ENCODE measurements around the gene ZSCAN10.

DNA sequence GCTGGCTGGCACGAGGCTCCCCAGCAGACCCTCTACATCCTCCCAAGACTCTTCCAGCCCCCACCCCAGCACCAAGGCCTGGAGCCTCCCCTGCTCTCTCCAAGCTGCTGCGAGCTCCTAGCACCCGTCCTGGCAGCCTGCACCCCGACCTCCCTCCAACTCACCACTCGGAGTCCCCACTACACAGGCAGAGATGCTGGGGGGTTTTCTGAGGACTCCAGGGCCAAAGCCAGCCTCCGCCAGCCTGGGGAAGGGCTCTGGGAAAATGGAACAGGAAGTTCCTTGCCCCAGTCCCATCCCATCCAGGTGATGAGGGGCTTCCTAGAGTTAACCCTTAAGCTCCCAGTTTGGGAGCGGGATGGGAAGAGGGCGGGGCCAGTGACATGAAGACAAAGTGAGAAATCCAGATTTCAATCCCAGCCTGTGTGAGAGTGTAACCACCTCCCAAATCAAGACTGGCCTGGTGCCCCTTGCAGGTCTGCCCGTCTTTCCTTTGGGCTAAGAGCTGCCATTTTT lies at the start of gene ZSCAN10:
TSS of gene ZSCAN10 (minus strand) at position 269 of the 516 bp plus-strand sequence.
- PRO-cap, 2 experiments, result no peak in any of the 2 experiments

DNA sequence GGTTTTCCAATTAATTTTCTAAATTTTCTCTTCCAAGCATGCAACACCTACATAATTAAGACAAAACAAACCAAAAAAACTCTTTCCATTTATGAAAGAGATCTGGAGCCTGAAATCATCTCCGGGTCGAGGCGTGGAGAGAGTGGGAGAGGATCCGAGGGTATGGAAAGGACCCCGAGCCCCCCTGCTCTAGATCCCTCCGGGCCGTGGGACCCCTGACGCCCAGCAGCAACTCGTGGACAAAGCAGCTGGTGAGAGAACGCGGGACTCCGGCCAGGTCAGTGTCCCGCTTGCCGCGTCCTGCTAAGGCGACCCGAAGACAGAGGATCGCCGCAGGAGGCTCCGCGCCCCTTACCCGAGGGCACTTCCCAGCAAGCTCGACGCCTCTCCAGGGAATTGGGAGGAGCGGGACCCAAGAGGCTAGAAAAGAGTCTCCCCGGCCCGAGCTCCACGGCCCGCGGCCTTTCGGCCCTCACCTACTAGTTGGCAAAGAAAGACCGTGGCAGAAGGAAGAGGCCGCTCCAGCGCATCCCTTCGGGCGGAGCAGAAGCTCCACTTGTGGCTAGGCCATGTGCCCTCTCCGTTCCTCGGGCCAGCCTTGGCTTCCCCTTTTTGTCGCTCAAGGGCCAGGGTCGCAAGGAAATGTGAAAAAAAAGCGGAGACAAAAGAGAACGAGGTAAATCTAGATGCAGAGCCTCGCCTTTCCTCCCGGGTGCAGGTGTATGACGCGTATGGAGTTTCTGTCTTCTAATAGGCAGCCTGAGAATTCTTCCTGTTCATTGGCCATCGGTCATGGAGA lies 476 bp upstream of the ZNF213 start:
- PRO-cap, 2 experiments, result peak in 1 of 2 experiments; most common minus-strand start position 724 of the sequence (in 1)

GRCh38 chr16:3152252-3153311 lies 17.8 kb downstream of the ZNF213 start:
- PRO-cap, 2 experiments, result no peak in any of the 2 experiments

DNA sequence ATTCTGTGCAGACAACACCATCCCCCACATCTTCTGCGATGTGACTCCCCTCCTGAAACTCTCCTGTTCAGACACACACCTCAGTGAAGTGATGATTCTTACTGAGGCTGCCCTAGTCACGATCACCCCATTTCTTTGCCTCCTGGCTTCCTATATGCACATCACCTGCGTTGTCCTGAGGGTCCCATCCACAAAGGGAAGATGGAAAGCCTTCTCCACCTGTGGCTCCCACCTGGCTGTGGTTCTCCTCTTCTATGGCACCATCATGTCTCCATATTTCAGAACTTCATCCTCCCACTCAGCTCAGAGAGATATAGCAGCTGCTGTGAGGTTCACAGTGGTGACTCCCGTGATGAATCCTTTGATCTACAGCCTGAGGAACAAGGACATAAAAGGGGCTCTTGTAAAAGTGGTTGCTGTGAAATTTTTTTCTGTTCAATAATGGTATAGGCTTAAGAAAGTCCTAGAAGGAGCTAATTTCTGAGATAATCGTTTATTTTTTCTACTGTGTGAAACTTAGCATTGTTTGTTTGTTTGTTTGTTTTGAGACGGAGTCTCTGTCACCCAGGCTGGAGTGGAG lies 18.8 kb downstream of the ZNF200 start:
- PRO-cap, 2 experiments, result no peak in any of the 2 experiments

DNA sequence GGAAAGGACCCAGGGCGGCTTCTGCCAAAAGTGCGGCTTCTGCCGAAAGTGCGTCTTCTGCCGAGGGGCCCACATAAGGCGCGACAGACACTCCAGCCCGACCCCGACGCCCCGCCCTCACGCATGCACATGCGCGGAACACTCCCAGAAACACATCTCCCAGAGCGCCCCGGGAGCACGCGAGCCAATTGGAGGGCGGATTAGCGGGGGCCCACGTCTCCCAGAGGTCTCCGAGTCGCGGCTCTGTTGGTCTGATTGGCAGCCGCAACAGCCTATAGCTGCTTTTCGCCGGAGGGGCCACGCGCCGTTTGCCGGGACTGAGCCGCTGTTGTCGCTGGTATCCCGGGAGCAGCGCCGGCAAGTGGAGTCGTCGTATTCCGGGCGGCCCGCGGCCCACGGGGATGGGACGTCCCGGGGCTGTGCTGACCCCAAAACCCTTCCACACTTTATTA lies 8.0 kb upstream of the MEFV start:
- PRO-cap, 2 experiments, result peak in 1 of 2 experiments; most common plus-strand start position 328 of the sequence (in 1); most common minus-strand start position 59 of the sequence (in 1)

GRCh38 chr16:3435575-3436131 lies 7.7 kb downstream of the ZNF597 start:
- PRO-cap, 2 experiments, result no peak in any of the 2 experiments

GRCh38 chr16:3642352-3643172 lies 11.9 kb upstream of the DNASE1 start:
- PRO-cap, 2 experiments, result no peak in any of the 2 experiments

DNA sequence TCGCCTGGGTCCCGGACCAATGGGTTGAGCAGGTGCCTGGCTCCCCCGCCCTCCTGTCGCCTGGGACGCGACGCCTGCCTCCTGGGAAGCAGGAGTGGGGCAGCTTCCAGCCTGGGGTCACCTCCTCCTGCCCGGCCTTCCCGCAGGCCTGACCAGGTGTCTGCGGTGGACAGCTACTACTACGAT lies 1.9 kb downstream of the DNASE1 start:
- PRO-cap, 2 experiments, result no peak in any of the 2 experiments

DNA sequence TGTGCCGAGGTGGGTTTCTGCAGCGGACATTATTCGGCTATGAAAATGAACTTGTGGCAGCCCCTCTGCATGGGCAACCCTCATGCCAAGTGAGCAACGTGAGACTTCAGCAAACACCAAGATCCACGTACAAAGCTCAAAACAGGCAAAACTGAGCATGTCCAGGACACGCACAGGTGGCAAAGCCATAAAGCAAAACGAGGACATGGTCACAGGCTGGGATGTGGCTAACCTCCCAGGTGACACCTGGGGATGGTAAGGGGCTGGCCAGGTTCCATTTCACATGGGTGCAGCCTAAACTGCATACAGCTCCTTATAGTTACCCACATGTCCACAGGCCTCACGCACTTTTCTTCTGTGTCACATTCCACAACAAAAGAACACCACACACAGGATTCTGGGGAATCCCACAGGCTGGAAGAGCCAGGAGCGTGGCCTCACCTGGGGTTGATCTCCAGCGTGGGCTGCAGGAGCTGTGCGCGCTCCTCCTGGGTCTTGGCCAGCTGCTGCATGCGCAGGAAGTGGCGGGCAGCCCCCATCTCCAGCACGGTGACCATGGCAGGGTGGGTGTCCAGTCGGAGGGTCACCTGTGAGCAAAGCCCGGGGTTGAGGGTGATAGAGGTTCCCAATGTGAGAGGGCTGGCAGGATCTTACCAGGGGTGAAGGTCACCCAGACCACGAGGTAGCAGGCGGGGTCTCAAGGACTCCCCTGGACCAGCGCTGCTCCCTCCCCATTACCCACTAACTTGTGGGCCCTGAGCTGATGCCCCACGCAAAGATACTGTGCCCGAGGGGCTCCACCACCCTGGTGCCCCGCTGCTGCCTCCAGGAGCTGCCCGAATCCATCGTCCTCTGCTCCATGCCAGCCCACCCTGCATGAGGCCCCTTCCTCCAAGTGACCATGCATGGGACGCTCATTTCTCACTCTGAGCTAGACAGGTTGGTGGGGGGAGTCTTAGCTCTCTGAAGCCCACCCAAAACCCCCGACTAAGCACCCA lies 7.4 kb downstream of the DNASE1 start:
- PRO-cap, 2 experiments, result no peak in any of the 2 experiments

GRCh38 chr16:3736032-3736525 lies 18.8 kb upstream of the TRAP1 start:
- PRO-cap, 2 experiments, result no peak in any of the 2 experiments

DNA sequence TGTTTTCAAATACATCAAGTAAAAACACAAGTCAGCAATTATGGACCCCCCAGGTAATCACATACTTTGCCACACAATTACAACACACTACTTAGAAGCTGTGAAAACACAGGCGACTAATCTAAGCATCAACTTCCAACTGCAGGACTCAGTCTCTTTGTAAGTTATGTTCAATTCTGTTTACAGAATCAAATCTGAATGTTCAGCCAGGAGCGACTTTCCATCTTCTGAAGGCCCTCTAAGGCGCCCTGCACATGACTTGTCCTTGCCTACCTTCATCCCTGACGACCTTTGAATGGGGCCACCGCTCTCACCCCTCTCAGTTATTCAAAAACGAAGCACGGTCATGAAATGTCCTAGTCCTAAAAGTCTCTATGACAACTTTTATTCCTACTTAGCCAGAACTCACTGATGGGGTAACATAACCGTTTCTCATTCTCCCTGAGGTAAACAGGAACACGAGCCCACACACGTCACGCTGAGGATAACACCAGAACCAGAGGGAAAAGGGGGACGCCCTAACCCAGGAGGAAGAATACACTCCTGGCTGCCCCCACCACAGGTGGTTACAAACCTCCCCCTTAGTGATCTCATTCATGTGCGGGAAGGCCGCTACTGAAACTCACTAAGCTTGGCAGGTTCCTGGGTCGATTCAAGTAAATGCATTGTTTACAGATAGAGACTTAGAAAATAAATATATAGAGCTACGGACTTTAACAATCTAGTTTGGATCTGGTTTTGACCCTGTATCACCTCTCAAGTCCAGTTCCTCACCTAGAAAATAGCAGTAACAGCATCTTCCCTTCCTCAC lies 5.3 kb downstream of the CREBBP start:
- PRO-cap, 2 experiments, result no peak in any of the 2 experiments

DNA sequence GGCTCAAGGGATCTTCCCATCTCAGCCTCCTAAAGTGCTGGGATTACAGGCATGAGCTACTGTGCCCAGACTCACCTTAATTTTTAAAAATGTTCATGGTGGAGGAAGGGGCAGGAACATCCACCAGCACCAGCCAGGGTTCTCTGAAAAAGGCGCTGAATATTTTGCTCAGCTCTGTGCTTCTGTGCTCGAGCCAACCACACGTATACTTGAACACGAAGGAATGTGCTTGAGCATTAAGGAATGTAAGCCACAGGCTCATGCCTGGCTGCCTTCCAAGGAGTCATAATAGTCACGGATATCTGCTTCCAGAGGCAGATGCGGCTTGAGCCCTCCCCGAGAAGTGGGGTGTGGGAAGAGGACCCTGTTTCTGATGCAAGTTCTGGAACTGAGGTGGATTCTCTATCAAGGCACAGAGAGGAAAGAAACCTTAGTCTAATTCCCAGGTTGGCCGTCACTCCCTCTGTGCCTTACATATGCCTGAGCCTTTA lies 65.6 kb upstream of the CREBBP start:
- PRO-cap, 2 experiments, result no peak in any of the 2 experiments

- PRO-cap, 2 experiments, result no peak in any of the 2 experiments
These were observed 72.2 kb upstream of the CREBBP start for GRCh38 chr16:3952731-3953105.

- PRO-cap, 2 experiments, result no peak in any of the 2 experiments
These were observed 96.8 kb downstream of the ADCY9 start for GRCh38 chr16:4019310-4019932.

GRCh38 chr16:4216298-4216903 lies 25.5 kb downstream of the SRL start:
- PRO-cap, 2 experiments, result no peak in any of the 2 experiments

- PRO-cap, 2 experiments, result no peak in any of the 2 experiments
These were observed 12.6 kb downstream of the TFAP4 start for GRCh38 chr16:4260046-4260779.

GRCh38 chr16:4271528-4272187 lies 1.2 kb downstream of the TFAP4 start:
- PRO-cap, 2 experiments, result peak in 1 of 2 experiments; most common plus-strand start chr16:4271941 (in 1); most common minus-strand start chr16:4271891 (in 1)

GRCh38 chr16:4293731-4294169 lies 20.9 kb upstream of the TFAP4 start:
- PRO-cap, 2 experiments, result peak in 1 of 2 experiments; most common plus-strand start chr16:4294043 (in 1); most common minus-strand start chr16:4294007 (in 1)

GRCh38 chr16:4314436-4315193 lies 1.3 kb upstream of the GLIS2 start:
- PRO-cap, 2 experiments, result no peak in any of the 2 experiments

DNA sequence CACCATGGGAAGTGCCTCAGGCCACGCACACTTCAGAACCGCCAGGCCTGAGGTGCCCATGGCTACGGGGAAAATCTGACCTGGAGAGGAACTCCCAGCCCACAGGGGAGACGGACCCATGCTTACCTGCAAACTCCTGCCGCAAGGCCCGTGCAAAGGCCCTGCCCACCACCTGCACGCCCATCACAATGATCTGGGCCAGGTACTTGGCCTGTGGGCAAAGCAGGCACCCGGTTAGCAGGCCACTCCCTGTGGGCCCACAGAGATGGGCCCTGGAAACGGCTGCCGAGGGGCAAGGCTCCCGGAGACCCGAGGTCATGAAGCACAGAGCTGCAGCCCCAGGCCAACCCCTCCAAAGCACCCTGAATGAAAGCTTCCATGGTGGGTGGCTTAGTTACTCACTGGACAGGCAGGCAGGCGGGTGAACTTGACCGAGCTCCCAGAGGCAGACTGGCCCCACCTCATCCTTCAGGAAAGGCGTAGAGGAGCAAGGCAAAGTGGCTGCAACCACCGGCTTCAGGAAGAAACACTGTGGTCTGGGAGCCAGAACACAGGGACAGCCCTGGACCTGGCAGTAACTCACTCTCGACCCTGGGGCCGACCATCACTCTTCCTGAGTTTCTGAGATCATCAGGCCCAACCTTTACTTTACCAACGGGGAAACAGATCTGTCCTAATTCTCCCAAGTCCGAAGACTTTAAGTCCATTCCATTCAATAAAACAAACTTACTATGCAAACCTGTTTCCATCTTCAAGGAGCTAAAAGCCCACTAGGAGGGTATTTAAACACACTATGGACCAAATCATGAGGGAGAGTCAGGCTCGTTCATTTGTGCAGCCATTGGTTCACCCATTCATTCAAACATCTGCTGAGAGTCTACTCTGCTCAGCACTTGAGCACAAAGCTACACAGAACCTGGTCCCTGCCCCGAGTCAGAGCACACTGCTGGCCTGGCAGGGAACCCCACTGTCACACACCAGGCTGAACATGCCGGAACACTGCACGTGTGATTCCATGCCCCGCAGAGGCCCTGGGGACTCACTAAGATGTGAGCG lies 7.7 kb downstream of the PAM16 start:
- PRO-cap, 2 experiments, result peak in 1 of 2 experiments; most common plus-strand start position 522 of the sequence (in 1)